Neural cell (in vitro differentiated cells): ENCODE measurements around the gene TTC21A.

- RAMPAGE, long total RNA, result no peak
Measured at GRCh38 chr3:38614865-38615376, 34.6 kb downstream of the SCN5A start.

DNA sequence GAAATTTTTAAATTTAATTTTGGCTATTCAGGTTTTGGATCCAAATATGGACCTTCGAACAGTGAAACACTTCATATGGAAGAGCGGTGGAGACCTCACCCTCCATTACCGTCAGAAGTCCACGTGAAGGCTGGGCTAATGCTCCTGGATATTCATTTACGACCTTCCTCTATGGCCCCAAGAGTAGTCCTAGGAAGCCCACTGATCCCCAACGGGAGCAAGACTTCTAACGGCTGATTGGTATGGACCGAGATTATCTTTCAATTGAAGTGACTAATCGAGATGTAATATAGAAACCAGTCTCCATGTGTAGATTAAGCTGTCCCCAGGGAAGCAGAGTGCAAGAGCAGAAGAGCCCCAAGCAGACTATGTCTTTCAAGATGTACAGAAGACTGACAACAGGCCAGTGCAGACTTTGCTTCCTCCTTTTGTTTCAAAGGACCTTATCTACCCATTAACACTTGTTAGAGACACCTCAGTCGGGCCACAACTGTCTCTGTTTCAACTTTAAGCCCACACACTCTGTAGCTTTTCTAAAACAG, 12.7 kb downstream of the GORASP1 start:
- RAMPAGE, long total RNA, result no peak

- RAMPAGE, long total RNA, result start-site peak on the minus strand at chr3:39107576-39107641, 119 and 78 reads in 2 replicates
Measured at GRCh38 chr3:39107510-39108292, at the start of gene TTC21A. Gene TTC21A, plus strand, starts transcription at chr3:39107680.

DNA sequence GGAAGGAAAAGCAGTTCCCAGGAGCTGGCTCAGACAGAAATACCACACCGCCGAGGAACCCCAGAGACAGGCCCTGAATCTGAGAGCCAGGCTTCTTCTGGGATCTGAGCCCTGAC, 2.3 kb downstream of the CSRNP1 start:
- RAMPAGE, long total RNA, result no peak

- RAMPAGE, long total RNA, result no peak
Measured at GRCh38 chr3:39188770-39189527, 3.4 kb downstream of the XIRP1 start.

DNA sequence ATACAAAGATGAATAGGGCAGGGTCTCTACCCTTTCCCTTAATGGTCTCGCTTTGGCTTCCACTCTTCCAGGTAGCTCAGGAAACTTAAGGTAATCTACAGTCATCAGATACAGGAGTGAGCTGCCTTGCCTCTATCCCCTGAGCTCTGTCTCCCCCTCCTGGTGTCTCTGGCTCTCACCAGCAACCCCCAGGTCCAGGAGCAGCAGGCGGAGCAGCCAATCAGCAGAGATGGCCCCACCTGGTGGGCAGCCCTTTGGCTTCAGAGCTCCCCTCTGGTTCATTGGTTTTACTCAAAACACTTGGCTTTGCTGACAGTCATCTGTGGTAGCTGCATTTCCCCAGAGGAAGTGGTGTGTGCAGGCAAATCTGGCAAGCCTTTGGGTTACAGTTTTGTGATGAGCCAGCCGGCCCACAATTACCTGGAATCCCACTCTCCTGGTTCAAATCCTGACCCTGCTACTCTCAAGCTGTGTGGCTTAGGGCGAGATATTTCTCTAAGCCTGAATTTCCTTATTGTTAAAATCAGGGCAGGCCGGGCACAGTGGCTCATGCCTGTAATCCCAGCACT, 8.6 kb upstream of the CX3CR1 start:
- RAMPAGE, long total RNA, result no peak

- RAMPAGE, long total RNA, result no peak
Measured at GRCh38 chr3:39407269-39408512, 1.2 kb downstream of the RPSA start.

DNA sequence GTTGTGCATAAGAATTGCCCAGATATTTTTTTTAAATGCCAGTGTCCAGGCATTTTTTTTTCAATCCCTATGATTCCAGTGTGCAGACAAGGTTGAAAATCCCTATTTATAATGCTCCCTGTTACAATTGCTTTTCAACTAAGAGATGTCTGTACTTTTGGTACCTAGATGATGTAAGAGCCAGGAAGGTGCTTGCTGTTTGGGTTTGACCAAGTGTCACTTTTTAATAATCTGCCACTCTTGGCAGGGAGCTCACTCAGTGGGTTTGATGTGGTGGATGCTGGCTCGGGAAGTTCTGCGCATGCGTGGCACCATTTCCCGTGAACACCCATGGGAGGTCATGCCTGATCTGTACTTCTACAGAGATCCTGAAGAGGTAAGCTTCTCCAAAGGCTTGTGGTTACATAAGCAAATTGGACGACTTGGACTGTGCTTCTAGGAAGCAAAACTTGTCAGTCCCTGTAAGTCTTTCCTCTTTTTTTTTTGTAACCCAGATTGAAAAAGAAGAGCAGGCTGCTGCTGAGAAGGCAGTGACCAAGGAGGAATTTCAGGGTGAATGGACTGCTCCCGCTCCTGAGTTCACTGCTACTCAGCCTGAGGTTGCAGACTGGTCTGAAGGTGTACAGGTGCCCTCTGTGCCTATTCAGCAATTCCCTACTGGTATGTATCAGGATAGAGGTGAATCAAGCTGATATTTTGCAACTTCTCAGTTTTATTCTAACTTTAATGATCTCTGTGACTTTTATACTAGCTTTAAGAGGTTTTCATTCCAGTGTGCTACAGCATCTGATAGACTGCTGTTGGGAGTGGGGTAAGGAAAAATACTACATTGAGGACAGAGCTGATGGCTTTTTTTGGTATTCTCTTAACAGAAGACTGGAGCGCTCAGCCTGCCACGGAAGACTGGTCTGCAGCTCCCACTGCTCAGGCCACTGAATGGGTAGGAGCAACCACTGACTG, 5.2 kb downstream of the RPSA start:
- RAMPAGE, long total RNA, result no peak

- RAMPAGE, long total RNA, result no peak
Measured at GRCh38 chr3:40238233-40238752, 71.2 kb upstream of the EIF1B start.

DNA sequence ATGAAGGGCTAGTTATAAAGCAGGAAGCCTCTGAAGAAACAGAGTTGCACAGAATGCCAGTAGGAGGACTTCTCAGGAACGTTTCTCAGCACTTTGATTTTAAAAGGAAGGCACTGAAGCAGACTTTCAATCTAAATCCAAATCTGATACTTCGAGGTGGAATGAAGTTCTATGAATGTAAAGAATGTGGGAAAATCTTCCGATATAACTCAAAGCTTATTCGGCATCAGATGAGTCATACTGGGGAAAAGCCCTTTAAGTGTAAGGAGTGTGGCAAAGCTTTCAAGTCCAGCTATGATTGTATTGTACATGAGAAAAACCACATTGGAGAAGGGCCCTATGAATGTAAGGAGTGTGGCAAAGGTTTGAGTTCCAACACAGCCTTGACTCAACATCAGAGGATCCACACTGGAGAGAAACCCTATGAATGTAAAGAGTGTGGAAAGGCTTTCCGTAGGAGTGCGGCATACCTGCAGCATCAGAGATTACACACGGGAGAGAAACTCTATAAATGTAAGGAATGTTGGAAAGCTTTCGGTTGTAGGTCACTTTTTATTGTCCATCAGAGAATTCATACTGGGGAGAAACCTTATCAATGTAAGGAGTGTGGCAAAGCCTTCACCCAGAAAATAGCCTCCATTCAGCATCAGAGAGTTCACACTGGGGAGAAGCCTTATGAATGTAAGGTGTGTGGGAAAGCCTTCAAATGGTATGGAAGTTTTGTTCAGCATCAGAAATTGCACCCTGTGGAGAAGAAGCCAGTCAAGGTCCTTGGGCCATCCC, 7.5 kb downstream of the ZNF621 start:
- RAMPAGE, long total RNA, result no peak

DNA sequence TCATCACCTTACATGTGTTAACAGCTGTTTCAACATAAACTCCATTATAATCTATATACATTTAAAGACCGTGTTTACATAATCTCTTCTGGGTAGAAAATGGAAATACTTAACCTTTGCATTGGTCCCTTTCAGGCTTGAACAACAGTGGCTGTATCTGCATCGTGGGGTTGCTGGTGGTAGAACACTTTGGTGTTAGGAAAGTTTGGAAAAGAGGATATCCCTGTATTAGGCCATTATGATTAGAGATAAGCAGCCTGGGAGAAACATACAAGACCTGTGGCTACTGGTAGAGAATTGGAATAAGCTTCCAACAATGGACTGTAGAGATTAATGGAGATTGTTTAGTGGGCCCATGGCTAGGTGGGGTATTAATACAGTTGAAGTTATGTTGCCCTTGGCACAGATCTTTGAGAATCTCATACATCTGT, 8.7 kb downstream of the ZNF621 start:
- RAMPAGE, long total RNA, result no peak

- RAMPAGE, long total RNA, result no peak
Measured at GRCh38 chr3:40584806-40585243, 60.1 kb downstream of the ZNF621 start.

- RAMPAGE, long total RNA, result no peak
Measured at GRCh38 chr3:40621979-40622308, 97.2 kb downstream of the ZNF621 start.

GRCh38 chr3:41167113-41167658, 32.1 kb upstream of the CTNNB1 start:
- RAMPAGE, long total RNA, result no peak

DNA sequence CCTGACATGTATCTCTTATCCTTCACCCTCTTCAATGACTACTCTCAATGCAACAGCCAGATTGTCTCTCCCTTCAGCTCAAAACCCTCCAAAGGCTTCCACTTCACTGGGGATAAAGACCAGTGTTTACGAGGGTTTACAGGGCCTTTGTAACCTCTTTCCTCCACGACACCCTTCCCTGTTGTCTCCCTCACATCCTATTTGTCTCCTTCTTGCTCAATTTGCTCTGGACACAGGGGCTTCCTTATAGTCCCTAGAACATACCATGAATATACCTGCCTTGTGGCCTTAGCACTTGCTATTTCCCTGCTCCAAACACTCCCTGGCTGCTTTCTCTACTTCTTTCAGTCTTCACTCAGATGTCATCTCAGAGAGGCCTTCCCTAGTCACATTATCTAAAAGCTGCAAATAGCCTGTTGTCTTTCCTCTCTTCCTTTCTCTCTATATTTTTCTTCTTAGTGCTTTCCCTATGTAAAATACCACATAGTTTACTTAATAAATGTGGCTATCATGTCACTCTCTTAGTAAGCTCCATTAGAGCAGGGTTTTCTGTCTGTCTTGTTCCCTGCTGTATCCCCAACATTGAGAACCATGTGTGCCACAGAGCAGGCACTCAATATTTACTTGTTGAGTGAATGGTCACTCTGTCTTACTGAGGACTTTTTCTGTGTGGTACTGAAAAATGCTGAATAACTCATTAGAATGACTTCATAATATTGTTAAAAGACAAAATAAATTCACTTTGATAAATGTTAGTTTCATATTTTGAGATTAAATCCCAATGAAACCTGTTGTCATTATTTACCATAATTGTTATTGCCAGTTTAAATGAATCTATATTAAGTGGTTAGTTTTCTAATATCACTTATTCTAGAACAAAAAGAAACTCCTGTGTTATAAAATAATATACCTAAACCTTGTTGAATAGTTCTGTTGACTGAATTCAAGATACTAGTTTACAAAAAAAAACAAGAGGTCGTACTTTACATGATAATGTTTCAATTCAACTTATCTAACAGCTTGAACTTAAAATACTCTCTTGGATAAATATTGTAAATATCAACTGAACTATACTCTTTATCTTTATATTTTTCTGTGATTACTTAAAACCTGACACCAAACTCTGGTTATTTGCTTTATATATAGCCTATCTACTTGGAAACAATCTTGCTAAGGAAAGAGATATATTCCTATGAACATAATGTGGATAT, 182.8 kb downstream of the CTNNB1 start:
- RAMPAGE, long total RNA, result no peak

- RAMPAGE, long total RNA, result no peak
Measured at GRCh38 chr3:41393344-41394145, 194.2 kb downstream of the CTNNB1 start.

GRCh38 chr3:41960691-41961320, 1.1 kb downstream of the ULK4 start:
- RAMPAGE, long total RNA, result no peak

- RAMPAGE, long total RNA, result no peak
Measured at GRCh38 chr3:42014513-42014586, 52.4 kb upstream of the ULK4 start.

GRCh38 chr3:42014587-42014962, 52.7 kb upstream of the ULK4 start:
- RAMPAGE, long total RNA, result no peak

DNA sequence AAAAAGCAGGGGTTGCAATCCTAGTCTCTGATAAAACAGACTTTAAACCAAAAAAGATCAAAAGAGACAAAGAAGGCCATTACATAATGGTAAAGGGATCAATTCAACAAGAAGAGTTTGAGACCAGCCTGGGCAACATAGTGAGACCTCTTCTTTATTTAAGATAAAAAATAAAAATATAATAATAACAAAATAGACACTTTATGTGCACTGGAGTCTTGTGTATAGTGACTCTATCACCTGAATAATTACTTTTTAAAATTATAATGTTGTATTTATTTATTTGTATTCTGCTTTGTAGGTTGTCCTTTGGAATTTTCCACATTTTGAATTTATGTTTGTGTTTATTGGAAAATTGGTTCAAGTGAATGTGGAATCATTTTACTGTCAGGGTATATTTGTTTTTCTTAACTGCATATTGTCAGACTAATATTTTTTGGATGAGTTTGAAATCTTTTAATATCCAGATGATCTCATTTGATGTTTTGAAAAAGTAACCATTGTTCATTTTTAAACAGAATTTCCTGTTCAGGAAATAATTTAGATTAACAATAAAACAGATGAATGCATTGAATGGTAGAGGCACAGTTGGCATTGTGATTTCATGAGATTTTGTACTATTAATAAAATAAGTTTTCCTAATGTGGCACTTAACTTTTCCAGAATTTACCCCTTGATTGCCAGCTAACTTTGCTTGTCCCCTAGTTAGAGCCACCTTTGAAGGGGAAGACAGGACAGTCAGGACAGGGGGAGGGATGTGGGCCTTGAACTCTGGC, 15.4 kb downstream of the TRAK1 start:
- RAMPAGE, long total RNA, result no peak